Thoracic aorta endothelial cell (primary cell): ENCODE data around the genes EEIG2, STXBP3 and GPR61.

DNA sequence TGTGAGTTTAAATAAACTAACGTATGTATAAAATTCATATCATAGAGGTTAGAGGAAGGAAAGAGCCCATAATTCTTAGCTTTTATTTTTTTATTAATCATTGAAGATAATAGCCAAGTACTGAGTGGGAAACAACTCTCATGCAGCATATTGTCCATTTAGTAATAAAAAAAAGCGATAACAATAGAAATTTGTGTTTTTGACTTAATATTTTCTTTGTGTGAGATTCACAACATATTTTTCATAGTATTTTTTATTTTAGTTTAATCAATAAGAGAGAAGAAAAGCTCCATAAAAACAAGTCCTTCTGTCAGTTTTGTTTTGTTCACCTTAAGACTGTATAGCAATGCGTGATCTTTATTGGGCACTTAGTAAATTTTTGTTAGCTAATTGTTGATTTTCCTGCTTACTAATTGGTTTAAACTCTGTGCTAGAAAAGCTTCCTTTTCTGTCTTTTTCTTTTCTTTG lies 1280.3 kb upstream of the PRMT6 start:
- CAGE, long polyA plus RNA = no peak

DNA sequence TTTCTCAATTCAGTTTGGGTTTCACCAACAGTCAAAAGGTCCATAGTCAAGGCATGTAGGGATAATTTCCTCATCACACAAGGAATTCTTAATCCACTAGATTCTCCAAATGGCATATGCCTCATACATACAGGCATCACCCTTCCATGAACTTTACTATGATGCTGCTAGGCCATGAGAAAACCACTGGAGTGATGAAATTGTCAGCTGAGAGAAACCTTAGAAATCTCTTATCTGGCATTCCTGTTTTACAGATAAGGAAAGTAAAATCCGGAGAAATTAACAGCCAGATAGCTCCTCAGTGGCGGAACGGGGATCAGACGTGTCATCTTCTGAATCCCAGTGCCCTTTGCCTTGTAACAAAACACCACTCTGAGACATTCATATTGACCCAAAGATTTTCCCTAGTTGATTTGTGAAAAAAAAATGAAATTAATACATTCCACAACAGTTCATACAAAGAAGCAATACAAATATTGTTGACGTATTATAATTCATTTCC lies 274.5 kb downstream of the NTNG1 start:
- CAGE, long polyA plus RNA = no peak

GRCh38 chr1:107739283-107739984 lies 225.5 kb downstream of the VAV3 start:
- CAGE, long polyA plus RNA = no peak

DNA sequence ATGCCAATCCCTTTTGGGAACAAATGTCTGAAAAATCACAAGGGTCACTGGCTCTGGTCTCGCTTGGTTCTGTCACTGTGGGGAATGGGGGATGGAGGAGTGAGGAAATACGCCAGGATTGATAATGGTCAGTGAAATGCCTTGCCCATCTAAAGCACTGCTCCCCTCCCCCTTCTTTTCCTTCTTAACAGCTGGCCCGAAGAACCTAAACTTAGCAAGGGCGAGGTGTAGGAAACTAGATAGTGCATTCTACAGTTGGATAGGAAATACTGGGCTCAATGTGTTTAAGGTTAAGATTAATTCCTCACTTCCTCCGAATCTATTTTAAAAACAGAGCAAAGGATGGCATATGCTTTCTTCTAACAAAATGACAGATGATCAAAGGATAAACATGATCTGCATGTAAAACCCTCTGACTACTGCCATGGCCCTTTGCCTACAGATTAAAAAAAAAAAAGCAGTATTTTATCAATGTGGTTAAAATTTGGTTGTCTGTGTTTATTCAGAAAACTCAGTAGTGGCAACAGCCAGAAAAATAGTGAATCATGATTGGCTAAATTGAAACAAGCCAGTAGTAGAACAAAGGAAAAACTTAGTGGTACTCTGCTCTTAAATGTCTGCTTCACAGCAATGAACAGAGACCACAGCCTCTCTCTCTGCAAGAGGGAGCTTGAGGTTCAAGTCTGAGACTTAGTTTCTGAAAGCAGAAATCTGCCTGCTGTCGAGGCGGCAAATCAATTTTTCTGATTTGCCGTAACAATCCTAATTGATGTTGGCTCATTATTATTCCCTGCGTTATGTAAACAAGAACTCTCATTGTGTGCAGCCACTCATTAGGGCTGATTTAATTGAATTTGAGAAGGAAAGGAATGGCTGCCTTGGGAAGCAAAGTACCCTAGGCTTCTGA lies 86.2 kb upstream of the VAV3 start:
- CAGE, long polyA plus RNA = no peak

- CAGE, long polyA plus RNA = no peak
These were observed 34.4 kb downstream of the SLC25A24 start for GRCh38 chr1:108165442-108166369.

DNA sequence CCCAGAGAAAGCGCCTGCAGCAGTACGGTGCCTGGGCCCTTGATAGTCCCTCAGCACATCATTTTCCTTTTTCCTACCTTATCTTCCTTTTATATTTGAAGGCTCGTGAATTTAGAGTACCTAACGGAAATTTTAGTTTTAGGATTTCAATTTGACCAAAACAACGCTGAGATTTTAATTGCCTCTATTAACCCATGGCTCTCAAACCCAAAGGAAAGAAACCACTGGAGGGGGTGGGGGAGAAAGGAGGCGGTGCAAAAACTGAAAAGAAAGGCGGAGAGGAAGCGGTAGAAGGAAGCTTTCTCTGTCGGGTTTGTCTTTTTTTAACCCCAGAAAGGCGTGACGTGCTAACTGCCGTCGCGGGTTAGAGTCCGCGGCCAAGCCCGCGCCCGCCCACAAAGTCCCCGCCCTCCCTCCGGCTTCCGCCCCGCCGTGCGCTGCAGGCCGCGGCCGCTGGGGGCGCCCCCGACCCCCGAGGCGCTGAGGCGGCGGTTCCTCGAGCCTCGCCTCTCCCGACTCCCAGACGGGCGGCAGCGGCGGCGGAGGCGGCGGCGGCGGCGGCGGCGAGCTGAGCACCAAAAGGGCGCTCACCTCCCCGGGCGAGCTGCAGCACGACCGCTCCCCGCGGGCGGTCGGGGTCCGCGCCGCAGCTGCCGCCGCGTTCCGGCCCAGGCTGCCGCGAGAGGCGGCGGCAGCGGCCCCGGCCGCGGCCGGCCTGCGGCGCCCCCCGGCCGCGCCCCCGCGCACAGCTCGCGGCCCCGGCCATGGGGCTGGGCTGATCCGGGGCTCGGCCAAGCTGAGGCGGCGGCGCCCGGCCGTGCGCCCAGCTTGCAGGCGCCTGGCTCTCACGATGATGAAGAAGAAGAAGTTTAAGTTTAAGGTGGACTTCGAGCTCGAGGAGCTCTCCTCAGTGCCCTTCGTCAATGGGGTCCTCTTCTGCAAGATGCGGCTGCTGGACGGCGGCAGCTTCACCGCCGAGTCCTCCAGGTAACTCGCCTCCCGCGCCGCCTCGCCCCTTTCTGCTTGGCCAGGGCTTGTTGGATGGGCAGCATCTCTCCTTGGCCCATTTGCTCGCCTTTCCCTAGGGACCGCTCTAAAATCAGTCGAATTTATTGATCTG lies at the start of gene EEIG2:
Gene EEIG2 (plus strand): TSS at position 522 of the 1,120 bp plus-strand sequence.
- CAGE, long polyA plus RNA = no peak

DNA sequence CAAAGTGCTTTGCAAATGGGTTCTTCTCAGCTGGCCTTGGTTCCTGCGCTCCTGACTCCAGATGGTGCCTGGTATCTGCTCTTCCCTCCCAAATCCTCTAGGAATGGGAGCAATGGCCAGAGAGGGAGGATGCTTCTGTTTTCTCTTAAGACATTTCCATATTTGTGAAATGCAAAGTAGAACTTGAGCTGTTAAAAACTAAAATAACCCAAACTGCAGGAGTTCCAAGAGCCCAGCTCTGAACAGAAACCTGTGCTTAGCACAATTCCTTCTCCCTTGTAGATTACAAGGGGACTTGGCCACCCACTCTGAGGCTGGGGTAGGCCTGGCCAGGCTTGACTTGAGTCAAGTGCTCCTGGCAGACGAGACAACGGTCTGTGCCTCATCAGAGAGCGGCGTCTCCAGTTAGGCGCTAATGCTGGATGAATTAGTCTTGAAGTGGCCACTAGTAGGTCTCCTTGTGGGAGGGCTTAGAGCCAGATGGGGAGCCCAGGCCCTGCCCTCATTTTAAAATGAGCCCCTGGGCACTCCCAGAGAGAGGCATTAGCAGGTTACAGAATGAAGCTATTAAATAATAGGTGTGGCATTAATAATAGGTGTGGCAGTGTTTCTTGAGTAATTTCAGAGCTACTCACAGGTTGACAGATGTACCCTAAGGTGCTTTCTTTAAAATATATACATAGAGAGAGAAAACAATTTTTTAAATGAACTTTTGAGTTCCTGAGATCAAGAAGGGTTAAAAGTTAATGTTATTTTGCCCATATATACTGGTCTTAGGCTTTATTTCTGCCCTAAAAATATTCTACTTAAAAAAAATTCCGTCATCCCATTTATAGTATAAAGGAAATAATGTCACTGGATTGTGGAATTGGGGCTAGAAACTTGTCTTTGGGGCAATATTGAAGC lies 1.1 kb downstream of the EEIG2 start:
- CAGE, long polyA plus RNA = no peak

DNA sequence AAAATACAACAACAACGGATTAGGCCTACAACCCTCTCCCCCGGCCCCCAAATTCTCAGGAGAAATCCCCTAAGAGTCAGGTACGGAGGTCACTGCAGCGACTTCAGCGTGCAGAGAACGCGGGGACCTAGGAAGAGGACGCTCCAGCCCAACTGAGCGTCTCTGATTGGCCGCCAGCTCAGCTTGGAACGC lies 130 bp upstream of the PRPF38B start:
- CAGE, long polyA plus RNA = no peak

DNA sequence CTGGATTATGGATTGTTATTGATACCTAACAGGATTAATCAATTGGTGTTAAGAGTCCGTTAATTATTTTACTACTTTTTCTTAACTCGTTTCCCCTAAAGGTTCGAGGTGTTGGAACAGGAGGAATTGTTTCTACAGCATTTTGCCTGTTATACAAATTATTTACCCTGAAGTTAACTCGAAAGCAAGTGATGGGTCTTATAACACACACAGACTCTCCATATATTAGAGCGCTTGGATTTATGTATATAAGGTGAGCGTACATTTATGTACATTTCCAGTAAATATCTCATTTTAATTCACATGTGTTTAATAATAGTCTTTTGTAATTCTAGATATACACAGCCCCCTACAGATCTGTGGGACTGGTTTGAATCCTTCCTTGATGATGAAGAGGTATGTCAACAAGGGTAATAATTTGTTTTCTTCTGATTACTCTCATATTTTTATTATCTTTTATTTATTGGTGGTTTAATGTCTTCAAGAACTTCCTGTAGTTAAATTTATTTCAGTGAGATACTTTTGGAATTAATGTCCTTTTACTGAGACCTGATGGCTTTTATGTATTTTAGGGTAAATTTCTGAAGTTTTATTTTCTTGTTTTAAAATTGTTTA lies 3.9 kb downstream of the PRPF38B start:
- CAGE, long polyA plus RNA = no peak

DNA sequence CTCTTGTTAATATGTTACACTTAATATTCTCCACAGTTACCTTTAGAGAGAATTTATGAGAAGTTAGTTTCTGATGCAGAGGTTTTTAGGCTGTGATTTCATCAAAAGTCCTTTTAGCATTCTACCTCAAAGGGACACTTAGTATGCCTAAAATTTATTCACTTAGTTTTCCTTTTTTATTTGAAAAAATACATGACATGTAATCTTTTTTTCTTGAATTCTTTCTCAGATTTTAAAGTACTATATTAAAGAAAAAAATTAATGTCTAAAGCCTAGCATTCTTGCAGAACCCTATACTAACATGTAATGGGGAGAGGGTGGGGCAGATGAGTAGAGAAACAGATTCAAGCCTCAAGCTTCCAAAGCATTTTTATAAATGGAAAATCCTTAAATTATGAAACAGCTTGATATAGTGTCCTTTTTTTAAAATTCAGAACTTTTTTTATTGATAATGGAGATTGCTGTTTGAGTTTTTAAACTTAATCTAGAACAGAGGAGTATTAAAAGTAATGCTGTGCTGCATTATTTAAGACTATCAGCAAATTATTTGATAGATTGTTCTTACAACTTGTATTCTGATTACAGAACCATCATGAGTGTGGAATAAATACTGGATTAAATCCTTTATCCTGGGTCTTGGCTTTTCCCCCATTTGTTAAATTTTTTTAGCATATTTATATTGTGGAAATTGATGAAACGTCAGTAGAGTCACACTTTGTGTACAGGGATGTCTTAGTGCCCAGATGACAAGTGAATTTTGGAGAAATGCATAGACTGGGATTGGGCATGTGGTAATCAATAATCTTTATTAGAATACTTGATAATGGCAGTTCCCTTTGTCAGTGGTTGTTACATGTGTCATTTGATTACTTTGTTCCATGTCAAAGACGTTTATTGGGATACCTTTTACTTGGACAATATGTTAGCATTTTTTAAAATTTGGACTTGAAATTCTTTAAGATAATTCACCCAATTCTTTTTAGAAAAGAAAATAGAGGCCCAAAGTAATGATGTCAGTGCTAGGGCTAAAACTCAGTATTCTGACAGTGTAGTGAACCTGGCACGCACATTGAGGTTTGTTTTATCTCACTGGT lies 8.8 kb downstream of the PRPF38B start:
- CAGE, long polyA plus RNA = no peak

GRCh38 chr1:108746136-108746864 lies at the start of gene STXBP3:
Gene STXBP3, plus strand, starts transcription at chr1:108746674.
- CAGE, long polyA plus RNA = no peak

DNA sequence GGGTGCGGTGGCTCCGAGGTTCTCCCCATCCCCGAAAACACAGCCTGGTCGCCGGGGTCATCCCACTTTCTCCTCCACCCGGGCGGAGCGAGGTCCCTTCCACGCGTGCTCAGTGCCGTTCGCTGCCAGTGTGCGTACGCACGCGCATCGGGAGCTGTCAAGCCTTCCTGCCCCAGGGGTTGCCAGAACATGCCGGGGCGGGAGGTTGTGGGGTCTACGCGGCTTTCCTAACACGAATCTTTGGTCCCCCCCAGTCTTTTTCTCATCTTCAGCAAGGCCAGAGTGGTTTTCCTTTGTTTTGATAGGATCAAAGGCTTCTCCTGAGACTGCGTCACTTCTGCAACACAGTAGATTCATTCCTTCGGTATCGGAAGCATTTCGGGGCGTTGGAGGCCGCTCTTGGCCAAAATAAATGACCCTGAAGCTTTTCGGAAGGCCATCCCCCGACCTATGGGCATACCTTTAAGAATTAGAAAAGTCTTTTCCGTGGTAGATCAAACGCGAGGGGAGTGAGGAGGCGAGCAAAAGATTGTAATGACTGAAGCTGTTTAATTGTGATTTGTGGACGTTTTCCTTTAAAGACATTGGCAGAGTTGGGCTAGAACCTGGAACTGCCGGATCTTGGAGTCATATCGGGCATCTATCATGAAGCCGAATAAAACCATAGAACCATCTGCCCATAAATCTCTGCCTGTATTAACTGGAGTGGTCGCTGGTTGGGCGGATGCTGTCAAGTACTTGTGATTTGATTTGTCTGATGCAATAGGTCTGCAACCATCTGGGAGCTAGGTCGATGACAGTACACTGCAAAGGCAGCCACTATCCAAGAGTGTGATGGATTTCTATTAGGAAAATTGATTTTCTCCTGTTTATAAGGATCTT lies 765 bp downstream of the SARS1 start:
- CAGE, long polyA plus RNA = no peak

- CAGE, long polyA plus RNA = no peak
These were observed 9.2 kb downstream of the PSRC1 start for GRCh38 chr1:109273575-109274366.

GRCh38 chr1:109275478-109276050 lies 7.4 kb downstream of the PSRC1 start:
- CAGE, long polyA plus RNA = no peak

DNA sequence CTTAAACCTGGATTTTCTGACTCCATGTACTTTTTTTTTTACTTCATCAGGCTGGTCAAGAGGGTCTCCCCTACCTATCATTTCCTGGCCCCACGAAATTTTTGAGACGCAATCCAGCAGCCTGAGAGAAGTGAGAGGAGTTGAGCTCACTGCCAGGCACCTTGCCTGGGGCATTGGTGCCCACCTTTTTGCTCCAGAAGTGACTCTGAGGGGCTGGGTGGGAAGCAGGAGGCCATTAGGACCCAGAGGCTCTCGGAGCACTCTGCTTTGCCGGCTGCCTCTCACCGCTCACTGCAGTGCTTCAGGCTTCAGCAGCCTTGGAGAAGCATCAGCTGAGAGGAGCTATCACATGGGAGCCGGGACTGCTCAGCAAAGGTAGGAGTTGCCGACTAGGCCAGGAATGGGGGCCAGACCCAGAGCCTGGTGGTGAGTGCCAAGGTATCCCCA lies at the start of gene GPR61:
Gene GPR61 (plus strand): TSS at position 294 of the 447 bp plus-strand sequence.
- CAGE, long polyA plus RNA = no peak

- CAGE, long polyA plus RNA = no peak
These were observed 27.4 kb downstream of the GNAT2 start for GRCh38 chr1:109591814-109592637.

GRCh38 chr1:109823246-109824169 lies 59.8 kb upstream of the EPS8L3 start:
- CAGE, long polyA plus RNA = no peak

DNA sequence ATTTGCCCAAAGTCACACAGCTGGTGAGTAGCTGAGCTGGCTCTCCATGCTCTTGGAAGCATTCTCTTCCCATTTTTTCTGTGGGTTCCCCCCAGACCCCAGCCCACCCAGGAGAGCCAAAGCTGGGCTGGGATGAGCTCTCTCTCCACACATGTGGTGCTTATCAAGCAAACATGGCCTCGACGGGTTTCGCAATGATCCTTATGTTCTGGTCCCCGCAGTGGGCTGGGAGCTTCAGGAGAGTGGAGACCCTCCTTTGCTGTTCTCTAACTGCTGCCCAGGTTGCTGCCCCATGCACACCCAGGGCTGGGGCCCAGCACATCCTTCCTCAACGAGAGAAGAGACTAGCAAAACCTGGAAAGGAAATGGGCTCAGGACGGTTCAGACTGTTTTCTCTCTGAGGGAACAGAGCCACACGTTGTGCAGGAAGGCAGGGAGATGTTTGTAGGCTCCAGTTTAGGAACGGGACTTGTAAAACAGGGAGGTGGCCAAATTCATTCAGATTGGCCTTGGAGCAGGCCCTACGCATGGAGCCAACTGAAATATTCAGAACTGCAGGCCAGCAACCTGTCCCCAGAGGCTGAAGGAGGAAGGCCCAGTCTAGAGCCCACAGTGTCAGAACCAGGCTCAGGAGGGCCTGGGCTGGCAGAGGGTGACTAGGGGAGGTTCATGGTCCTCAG lies 27.3 kb upstream of the CSF1 start:
- CAGE, long polyA plus RNA = no peak

GRCh38 chr1:109906235-109906716 lies 4.4 kb upstream of the CSF1 start:
- CAGE, long polyA plus RNA = no peak

GRCh38 chr1:109917140-109917809 lies 6.6 kb downstream of the CSF1 start:
- CAGE, long polyA plus RNA = no peak